ENCODE data around the gene DNAI2.

DNA sequence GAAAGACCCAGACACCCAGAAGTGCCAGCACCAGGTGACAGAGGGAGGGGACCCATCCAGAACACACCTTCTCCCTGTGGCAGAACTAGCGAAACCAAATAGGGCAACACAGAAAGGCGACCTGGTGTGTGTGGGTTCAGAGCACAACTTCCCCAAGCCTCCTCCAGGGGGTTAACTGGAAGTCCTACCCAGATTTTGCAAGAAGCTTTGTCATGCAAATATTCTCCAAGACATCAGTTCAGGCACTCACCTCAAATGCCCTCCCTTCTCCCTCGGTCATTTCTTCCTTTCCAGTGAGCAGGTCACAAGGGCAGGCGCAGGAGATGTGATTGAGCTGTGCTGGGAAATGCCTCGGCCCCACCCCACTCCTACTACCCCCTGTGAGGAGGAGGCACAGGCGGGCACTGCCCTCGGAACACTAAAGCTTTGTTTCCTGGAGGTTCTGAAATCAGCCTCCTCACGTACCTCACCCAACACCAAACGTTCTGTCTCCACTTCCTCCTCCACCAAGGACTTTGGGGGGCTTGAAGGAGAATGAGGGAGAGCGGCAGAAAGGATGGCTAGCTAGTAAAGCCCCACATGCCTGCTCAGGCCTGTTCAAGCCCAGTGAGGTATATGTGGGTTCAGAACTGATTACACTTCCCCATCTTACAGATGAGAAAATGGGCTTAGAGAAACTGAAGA is 482.2 kb downstream of the SOX9 start:
- PRO-cap, result no peak

DNA sequence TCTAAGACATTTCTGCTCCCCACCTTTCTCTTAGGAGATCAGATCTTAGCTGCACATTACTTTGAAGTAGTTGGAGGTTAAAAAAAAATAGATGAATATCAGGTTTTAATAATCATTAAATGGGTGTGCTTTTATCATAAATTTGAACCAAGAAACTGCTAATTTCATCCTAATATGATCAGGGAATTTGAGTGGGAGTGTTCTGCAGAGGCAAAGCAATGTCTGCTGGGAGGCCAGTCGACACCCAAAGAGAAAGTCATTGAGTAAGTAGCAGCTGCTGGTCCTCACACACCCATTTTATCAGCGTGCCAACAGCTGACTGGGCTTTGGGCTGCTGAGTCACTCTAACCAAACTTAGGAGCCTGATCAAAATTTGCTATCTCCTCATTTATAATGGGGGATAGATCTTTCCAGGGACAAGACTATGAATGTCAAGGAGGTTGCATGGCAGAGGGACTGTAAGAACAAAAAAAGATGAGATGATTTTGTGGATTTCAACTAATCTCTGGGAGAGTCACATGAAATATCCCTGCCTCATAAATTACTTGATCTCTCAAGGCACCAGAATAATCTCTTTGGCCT is 3.5 kb downstream of the FAM104A start:
- PRO-cap, result no peak

DNA sequence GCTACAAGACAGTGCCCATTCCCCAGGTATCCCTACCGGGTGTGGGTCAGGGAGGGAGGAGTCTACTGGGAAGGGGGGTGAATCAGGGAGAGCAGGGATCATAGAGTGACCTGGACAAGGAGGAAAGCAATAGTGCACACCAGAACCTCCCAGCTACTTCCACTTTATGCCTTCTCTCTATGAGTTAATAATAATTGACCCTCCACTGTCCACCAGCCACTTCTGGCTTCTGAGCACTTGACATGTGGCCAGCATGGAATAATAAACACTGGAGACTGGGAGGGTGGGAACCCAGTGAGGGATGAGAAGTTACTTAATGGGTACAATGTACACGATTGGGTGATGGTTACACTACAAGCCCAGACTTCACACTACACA is 11.5 kb downstream of the CDC42EP4 start:
- PRO-cap, result no peak

DNA sequence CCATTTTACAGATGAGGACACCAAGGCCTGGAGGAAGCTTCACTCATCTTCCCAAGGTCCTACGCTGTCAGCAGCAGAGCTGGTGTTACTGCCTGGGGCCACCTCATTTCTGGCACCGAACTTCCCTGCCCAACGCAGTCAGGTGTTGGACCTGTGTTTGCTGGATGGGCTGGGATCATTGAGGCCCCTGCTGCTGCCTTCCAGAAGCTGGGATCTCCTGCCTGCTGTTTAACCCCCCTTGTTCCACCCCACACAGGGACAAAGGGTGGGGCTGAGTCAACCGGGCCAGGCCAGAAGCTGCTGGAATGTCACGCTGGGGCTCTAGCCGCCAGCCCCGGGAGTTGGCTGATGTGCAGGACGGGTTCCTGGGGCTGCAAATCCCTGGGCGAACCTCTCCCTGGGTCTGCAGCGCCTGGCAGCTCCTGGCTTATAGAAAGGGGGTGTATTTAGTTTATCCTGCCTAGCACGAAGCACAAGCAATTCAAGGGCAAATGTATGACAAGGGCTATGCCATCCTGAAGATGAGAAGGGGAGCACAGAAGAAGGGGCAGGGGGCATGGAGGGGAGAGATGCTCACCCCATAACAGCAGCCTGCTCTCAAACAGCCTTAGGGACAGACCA is 44.4 kb upstream of the CDC42EP4 start:
- PRO-cap, result no peak

- PRO-cap, result bidirectional peak, plus-strand start at chr17:73366169, minus-strand start at chr17:73366079
Measured at GRCh38 chr17:73365907-73366550, 54.2 kb upstream of the CDC42EP4 start.

DNA sequence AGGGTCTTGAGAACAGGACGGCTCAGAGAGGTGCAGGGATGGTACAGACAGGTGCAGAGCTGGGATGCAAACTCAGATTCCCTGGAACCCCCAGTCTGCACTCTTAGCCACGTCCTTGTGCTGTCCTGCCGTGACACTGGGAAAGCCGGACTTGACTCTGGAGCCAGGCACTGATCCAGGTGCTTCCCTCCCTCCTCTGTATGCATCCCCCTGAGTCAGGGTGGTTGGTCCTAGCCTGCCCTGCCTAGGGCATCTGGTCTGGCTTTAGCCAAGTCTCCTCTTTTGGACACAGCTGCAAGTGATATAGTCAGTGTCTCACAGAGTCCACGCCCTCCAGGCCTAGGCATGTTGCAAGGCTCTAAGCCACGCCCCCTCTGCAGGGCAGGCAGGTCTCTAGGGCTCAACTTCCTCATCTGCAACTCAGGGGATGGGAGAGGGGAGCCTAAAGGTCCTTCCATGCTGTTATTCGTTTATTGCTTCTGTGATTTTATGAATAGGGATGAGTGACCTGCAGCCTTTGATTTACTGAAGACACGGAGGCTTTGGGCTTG is 97.3 kb downstream of the SDK2 start:
- PRO-cap, result no peak

- PRO-cap, result no peak
Measured at GRCh38 chr17:73719518-73720635, 75.6 kb upstream of the SDK2 start.

GRCh38 chr17:73797965-73798616 is 153.8 kb upstream of the SDK2 start:
- PRO-cap, result no peak

DNA sequence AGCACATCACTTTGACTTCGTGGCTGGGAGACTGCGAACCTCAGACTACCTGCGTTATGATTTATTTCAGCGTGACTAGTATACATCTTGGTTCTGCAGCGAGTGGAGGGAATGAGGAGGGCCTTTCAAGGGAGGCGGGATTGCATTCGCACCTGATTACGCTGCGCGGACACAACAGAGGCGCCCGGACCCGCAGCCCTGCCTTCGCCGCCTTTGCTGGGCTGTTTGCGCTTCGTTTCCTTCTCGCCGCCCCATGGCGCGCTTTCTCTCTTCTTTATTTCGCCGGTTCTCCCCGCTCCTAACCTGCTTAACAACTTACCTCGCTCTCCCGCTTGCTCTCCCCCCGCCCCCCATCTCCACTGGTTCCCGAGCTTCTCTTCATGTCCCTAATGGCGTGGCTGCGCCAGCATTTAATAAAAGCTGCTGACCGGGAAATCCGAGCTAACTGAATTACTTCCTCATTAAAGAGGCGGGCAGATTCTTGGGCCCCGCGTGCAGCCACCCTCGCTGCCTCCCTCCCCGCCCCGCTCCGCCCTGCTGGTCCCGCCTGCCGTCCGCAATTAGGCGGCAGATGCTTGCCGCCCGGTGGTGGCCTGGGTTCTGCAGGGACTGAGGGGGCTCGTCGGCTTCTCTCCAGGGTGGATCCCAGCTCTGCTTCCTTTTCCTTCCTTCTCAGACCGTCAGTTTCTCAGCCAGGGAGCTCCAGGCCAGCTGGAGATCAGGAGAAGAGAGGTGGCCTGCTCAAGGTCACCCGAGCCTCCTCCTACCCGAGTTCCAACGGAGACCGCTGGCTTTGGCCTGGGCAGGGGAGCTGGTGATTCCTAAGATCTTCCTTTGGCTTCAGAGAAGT is 257.7 kb upstream of the SDK2 start:
- PRO-cap, result unidirectional peak, plus-strand start at position 559 of the sequence

DNA sequence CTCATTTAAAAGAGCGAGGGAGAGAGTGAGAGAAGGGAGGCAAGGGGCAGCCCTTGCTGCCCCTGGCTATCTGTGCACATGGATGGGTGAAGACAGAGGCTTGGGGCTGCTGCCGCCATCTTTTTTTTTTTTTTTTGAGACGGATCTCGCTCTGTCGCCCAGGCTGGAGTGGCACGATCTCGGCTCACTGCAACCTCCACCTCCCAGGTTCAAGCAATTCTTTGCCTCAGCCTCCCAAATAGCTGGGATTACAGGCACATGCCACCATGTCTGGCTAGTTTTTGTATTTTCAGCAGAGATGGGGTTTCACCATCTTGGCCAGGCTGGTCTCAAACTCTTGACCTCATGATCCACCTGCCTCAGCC is 158.5 kb upstream of the RPL38 start:
- PRO-cap, result no peak

DNA sequence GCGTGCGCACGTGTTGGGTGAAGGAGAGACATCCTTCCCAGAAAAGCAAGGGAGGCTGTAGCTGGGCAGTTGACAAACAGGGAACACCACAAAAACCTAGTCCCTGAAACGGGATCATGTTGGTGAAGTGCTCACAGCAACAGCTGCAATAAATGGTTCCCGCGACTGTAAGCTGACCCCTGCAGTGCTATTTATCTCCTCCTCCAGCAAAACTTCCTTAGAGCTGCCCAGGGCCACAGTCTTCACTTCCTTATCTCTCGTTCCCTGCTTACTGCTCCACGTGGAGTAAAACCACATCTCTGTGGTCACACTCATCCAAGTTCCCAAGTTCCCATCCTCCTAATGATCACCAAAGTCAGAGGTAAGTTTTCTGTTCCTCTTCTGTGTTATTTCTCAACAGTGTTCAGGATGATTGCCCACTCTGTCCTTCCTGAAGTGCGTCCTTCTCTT is 40.0 kb upstream of the RPL38 start:
- PRO-cap, result no peak

DNA sequence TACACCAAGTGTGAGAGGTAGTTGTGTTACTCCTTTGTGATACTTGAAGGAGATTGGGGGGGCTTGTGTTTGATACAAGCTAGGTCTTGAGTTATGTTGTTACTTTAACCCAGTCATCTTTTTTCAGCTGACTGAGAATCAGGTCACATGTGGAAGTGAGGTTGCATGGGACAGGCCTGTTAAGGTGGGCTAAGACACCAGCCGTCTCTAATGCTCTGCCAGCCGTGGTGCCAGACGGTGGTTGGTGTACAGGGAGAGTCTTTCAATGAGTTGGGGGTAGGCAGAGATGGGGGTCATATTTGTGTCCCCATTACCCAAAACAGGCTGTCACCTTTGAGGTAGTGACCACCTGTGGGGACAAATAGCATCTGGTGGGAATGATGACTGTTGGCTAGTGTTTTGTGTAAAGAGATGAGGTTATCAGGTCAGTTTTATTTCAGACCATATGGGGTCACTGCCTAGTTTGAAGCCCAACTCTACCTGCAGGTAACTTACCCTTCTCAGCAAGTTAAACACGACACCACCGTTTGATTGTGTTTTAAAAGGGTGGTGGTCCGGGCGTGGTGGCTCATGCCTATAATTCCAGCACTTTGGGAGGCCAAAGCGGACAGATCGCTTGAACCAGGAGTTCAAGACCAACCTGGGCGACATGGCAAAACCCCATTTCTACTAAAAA is 1.8 kb downstream of the RPL38 start:
- PRO-cap, result no peak

- PRO-cap, result no peak
Measured at GRCh38 chr17:74214658-74215198, 1.4 kb downstream of the TTYH2 start.

DNA sequence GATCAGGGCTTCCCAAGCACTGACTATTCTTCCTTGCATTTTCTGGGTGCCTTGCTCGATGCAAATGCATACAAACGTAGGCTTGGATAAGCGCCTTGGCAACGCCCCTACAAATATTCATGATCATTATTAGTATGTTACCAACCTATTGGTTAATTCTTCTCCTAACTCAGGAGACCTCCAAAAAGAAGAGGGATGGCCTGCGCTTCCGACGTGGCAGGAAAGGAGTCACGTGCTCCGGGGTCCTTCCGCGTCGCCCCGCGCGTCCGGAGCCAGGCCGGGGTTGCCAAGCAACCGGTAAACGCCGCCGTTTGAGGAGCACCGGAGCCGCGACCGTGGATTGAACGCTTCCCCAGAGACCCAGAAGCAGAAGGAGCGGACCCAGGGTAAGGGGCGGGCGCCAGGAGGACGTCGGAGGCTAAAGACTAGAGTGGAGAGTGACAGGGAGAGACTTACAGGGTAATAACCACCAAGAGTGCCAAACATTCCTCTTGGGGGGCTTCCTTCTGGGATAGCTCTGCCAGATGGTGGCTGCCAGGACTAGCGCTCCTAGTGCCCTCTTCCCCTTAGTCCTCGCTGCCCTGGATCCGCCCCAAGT is at the start of gene DNAI2:
DNAI2 (plus strand) TSS at position 275 of the 598 bp plus-strand sequence.
- PRO-cap, result no peak

GRCh38 chr17:74373579-74374733 is 6.7 kb downstream of the GPR142 start:
- PRO-cap, result no peak

GRCh38 chr17:74386139-74386789 is 19.0 kb downstream of the GPR142 start:
- PRO-cap, result no peak

- PRO-cap, result no peak
Measured at GRCh38 chr17:74419769-74420462, 12.0 kb upstream of the GPRC5C start.

- PRO-cap, result no peak
Measured at GRCh38 chr17:74430518-74431560, 1.0 kb upstream of the GPRC5C start.

- PRO-cap, result no peak
Measured at GRCh38 chr17:74431666-74431892, 309 bp upstream of the GPRC5C start.

GRCh38 chr17:74529750-74530151 is 1.5 kb downstream of the CD300LB start:
- PRO-cap, result no peak